Bile duct (tissue), 1 donor: ENCODE measurements around a stretch of chr11.

DNA sequence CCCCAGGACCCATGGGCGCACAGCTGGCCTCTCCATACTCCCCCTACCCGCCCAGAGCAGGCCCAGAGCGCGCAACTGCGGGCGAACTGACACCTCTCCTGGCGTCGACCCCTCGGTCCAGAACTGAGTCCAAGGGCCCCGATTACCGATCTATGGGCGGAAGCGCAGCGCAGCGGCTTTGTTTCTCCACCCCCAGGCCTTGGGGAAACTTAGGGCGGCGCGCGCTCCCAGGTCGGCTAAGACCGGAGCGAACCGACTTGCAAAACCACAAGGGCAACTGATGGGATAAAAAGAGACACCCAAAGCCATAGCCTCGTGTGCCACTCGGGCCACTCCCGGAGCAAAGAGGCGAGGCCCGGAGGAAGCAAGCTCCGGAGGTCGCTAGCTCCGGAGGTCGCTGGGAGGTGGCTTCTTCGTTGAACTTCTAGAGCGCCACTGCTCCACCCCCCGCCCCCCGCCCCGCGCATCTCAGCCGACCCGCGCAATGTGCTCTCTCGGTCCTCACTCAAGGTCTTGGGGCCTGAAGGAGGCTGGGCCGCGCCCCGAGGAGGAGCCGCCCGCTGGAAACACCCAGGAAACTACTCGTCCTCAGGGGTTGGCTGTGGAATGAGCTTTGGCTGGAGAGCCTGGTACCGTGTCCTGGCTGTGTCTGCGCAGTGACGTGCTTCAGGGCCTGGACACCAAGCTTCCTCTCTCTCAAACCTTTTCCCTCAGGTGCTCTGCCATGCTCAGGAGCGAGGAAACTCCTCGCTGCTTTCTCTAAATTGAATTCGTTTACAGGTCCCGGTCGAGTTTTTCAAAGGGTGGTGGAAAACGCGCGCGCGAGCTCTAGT lies 9.9 kb upstream of the ALX4 start:
- PRO-cap, result no peak

GRCh38 chr11:44559168-44559501 lies 6.3 kb upstream of the CD82 start:
- PRO-cap, result no peak

DNA sequence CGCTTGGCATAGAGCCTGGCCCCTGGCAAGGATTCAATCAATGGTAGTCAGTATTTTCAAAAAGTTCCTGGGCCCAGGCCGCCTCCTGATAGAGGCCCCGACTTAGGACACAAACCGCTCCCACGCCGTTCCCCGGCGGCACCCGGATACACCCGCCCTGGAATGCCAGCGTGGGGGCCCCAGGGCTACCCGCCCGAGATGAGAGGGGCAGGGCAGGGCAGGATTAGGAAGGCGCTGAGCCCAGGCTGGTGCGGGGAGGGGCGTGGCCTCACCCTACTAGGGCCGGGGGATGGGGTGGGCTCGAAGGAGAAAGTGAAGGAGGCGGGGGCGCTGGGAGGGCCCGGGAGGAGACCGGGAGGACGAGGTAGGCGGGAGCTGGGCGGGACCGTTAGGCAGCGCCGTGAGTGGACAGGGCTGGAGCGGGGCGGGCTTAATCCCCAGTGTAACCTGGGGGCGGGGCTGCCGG lies 475 bp upstream of the CD82 start:
- PRO-cap, result bidirectional peak, plus-strand start outside the sequence, minus-strand start at position 278 of the sequence

DNA sequence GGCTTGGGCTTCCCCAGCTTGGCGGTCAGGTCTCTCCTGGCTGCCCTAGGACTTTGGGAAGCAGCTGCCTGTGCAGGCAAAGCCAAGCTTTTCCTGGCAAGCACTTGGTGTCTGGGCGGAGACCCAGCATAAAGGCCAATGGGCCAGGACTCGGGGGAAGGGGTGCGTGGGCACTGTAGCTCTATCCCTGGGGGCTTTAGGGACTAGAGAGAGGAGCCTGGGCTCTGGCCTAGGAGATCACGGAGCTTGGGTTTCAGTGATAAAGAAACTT lies 30.6 kb downstream of the CD82 start:
- PRO-cap, result no peak

DNA sequence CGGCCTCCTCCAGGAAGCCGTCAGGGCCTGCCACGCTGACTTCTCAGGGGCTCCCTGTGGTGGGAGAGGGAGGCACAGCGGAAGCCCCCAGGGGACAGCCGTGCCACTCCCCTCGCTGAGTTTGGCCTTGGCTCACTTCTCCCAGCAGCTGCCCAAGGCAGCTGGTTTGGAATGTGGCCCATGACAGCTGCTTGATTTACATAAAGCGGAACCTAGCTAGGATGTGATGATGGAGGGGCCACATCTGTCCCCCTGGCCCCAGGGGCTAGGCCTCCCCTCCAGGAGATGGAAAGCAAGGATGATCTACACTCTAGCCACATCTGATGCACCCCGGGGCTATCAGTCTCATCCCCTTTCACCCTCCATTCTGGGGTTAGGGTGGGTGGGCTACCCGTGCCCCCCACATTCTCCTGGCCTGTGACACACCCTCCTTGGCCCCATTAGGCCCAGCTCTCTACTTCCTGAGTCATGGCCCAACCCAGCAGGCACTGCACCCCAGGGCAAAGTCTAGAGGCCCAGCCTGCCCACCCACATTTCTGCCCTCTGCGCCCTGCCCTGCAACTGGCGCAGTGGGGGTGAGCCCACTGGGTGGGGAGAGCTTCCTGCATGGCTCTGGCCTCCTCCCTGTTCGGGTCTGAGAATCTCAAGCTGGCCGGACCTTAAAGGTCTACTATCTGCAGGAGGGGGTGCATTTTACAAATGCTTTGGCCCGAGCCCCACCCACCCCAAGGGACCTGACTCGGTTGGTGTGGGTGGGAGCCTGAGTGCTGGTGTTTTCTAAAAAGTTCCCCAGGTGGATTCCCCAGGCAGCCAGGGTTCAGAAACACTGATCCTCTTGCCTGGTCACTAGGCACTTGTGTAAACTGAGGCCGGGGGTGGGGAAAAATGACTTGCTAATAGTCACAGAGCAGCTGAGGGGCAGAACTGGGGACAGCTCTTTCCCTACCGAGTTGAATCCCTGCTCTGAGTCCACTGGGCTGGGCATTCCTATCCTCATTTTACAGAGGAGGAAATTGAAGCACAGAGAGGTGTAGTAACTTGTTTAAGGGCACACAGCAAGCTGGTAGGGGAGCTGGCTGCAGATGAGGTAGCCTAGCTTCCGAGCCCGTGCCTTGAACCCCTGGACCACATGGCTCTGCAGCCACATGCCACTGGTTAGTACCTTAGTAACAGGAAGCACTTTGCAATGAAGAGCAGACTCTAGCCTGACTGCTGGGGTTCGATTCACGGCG lies 36.0 kb downstream of the CD82 start:
- PRO-cap, result no peak

GRCh38 chr11:44611563-44612242 lies 46.2 kb downstream of the CD82 start:
- PRO-cap, result no peak

DNA sequence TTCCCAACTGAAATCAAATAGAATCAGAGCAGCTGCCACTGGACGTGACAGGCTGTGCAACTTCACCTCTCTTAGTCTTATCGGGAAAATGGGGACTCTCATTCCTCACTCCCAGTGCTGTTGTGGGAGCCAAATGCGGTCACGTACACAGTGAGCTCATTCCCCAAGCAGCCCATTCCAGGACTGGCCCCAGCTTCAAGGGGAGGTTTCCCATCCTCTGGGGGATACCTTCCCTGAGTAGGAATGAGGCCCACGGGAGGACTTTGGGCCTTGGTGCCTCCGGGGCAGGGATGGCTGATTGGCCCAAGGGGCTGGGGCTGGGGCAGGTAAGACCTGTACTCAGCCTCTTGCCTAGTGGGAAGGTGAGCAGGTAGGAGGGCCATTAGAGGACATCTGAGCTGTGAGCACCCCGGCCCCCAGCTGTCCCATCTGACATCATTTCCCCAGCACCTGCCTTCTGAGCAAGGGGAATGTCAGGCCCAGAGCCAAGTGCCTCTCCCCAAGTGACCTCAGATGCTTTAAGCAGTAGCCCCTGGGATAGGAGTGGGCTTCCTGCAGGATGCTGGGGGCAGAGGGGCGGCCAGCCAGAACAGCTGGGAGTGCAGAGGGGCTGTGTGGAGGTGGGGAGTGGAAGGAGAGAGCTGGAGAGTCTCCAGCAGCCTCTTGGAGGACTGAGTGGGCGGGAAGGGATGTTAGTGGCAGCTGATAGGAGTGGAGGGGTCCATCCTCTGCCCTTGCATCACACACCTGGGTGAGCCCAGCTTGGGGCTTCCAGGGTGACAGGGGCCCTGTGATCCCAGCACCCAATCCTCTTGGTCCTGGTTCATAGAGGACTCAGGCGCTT lies 58.4 kb downstream of the CD82 start:
- PRO-cap, result no peak

- PRO-cap, result no peak
These were observed 34.2 kb downstream of the TSPAN18 start for GRCh38 chr11:44760832-44761407.

DNA sequence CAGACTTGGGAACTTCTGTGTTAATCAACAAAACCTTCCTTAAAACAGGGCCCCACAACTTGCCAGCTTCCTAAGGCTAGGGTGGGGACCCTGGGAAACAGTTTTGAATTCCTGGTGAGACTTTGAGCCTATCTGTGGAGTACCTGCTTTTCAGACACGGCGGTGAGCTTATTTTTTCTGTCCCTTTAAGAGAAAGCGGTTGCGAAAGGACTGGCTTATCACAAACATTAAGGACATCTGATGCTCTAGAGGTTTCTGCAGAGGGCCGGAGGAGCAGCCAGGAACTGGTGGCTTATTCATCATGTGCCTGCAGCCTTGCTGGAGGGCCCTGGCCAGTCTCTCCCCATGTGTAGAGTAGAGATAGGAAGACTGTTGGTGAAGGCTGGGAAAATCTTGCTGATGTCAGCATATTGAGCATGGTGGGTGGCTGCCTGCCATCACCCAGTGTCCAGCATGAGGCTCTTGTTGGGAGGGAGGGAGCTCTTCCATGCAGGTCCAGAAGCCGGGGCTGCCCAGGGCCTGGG lies 54.1 kb downstream of the TSPAN18 start:
- PRO-cap, result unidirectional peak, plus-strand start at position 260 of the sequence

GRCh38 chr11:45091720-45092113 lies 54.7 kb upstream of the PRDM11 start:
- PRO-cap, result no peak

- PRO-cap, result no peak
These were observed 5.8 kb downstream of the SYT13 start for GRCh38 chr11:45280243-45280837.

DNA sequence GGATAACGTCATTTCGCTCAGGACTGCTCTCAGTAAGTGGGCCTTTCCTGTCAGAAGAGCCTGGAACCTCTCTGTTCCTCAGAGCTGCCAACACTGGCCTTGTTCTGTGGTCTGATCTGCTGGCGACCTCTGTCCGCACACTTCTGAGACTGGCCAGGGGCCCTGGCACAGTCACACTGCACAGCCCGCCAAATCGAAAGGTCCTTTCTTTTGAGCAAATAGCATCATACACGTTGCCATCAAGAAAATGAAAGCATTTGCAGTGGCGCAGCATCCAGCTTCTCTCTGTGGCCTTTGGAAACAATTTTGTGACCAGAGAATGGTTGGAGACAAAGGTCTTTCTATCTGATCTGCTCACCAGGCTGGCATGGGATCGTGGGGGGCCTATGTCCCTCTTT lies 80.1 kb upstream of the SYT13 start:
- PRO-cap, result no peak

GRCh38 chr11:45394021-45394947 lies 108.1 kb upstream of the SYT13 start:
- PRO-cap, result no peak

GRCh38 chr11:45410621-45411144 lies 124.5 kb upstream of the SYT13 start:
- PRO-cap, result no peak

DNA sequence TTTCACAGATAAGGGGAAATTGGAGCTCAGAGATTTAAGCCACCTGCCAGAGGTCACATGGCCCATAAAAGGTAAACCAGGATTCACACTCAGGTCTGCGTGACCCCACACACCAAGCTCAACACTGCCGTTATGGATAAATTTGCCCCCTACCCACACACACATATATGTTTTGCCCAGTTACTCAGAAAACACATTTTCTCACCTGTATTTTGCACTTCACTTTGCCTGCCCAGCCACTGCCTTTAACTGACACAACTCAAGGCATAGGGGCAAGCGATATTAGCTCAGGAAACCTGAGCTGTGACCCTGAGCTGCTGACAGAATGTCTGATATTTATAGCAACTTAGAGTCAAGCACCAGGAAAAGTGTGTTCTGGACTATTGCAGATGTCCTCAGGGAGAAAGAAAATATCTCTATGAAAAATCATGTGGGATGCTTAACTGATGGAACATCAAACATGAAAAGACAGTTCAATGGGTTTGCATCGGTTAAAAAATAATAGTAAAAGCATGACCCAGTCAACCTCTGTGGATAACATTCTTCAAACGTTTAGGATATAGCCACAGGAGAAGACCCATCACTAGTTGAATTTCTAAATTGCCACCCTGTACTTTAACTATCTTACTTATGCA lies 63.9 kb upstream of the SLC35C1 start:
- PRO-cap, result no peak

DNA sequence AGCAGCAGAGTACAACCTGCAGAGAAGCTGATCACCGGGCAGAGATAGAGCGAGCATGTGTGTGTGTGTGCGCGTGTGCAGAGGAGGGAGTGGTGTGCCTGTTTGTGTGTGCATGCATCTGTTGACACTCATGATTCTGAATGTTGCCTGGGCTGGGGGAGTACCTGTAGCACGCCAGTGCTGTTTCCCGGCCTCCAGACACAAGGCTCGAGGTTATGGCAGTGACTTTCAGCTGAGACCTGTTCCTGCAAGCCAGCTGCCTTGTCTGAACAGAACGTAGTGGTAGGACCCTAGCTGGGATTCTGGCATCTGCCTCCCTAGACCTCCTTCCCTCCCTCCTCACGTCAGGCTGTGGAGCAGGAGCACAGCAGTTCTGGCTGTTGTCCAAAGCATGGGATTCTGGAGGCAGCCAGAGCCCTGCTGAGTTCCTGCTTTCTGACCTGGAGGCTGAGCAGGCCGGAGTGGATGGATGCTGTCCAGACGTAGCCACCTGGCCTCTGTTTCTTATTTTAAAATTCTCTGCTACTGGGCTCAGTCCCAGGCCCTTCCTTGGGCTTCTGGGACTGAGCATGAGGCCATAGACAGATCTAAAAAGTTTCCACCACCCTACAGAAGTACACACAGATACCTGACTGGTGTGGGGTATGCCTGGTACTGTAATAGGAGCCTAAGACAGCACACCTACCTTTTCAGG lies 4.3 kb upstream of the MAPK8IP1 start:
- PRO-cap, result no peak

- PRO-cap, result no peak
These were observed 3.7 kb upstream of the MAPK8IP1 start for GRCh38 chr11:45881660-45882241.

- PRO-cap, result no peak
These were observed 2.9 kb upstream of the MAPK8IP1 start for GRCh38 chr11:45882399-45883129.

- PRO-cap, result no peak
These were observed 759 bp downstream of the FREY1 start for GRCh38 chr11:45906022-45907002.

DNA sequence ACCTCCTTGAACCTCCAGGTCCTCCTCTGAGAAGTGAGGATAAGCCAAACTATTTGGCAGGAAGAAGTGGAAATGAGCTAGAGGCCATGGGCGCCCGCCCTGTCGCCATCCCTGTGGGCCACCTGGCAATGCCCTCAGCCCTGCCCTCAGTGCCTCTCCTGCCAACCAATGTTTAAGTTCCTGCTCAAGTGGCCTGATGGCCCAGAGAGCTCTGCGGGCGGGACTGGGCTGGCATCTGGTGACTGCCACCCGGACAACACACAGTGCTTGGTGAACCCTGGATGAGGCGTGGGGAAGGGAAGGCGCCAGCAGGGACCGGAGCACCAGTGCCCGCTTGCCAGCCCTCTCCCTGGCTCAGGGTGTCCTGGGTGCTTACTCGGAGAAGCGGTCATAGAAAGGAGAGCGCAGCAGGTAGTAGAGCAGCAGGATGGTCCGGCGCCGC lies 4.2 kb downstream of the PEX16 start:
- PRO-cap, result no peak